Ureter (tissue), 1 donor: ENCODE measurements around the genes NAIP and MAP1B.

DNA sequence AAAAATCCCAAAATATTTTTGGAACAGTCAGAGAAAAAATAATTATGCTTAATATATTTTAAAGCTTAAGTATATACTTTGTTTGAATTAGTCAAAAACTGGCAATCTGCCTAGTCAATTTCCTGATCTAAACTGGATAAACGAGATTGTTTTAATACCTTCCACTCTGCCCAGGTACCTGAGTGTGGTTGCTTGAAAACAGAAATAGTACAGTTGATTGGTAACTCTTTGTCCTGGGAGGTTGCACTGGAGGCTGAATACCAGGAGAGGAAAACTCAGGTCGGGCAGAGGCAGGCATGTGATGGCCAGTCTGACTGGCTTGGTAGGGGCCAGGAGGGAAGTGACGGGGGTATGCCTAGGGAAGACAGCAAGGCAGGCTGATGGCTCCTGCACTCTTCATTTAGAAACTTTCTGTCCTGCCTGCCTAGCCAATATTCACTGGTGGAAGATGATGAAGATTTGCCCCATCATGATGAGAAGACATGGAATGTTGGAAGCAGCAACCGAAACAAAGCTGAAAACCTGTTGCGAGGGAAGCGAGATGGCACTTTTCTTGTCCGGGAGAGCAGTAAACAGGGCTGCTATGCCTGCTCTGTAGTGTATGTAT, 80.3 kb downstream of the PIK3R1 start:
- PRO-cap: no peak

DNA sequence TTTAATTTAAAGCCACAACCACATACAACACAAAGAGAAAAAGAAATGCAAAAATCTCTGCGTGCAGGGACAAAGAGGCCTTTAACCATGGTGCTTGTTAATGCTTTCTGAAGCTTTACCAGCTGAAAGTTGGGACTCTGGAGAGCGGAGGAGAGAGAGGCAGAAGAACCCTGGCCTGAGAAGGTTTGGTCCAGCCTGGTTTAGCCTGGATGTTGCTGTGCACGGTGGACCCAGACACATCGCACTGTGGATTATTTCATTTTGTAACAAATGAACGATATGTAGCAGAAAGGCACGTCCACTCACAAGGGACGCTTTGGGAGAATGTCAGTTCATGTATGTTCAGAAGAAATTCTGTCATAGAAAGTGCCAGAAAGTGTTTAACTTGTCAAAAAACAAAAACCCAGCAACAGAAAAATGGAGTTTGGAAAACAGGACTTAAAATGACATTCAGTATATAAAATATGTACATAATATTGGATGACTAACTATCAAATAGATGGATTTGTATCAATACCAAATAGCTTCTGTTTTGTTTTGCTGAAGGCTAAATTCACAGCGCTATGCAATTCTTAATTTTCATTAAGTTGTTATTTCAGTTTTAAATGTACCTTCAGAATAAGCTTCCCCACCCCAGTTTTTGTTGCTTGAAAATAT, 82.4 kb downstream of the PIK3R1 start:
- PRO-cap: no peak

- PRO-cap: no peak
Observed at GRCh38 chr5:68331223-68331748, 115.7 kb downstream of the PIK3R1 start.

DNA sequence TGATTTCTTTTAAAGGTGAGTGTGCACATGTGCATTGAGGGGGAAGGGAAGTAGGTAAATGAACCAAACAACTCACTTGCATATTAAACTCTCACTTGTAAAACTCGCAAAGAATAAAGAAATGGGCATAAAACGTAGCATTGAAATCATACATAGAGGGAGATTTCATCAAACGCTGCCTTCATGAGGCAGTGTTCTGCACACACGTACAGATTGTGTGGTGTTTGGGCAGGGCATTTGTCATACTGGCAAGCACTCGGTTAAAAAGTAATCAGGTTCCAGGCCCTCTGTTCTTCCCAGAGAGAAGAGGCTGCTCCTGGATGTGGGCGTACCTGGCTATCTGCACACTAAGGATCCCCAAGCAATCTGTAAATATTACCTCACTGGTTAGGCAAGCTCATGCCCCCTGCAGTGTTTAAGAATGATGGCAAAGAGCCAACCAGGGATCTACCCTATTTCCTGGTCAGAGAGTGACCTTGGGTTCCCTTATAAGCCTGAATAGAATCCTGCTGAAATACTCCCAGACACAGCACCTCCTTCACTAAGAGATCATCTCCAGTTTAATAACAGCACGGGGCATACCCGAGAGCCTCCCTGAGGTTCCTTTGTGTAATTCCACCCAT, 181.1 kb downstream of the PIK3R1 start:
- PRO-cap: no peak

DNA sequence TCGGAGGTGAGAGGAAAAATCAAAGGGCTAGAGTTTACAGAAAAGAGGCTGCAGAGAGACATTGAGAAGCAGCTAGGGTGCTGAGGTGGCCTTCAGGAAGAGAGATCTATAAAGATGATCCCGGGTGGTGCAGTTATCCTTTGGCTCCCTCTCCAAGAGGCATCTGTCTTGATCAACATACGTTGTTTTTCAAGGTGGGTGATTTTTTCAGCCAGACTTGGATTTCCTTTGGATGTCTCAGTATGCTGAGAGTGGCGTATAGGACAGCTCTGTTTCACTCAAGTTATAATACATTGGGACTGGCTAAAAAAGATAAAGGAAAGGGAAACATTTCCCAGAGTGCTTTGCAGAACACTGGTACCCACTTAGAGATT, 67.2 kb upstream of the SLC30A5 start:
- PRO-cap: no peak

DNA sequence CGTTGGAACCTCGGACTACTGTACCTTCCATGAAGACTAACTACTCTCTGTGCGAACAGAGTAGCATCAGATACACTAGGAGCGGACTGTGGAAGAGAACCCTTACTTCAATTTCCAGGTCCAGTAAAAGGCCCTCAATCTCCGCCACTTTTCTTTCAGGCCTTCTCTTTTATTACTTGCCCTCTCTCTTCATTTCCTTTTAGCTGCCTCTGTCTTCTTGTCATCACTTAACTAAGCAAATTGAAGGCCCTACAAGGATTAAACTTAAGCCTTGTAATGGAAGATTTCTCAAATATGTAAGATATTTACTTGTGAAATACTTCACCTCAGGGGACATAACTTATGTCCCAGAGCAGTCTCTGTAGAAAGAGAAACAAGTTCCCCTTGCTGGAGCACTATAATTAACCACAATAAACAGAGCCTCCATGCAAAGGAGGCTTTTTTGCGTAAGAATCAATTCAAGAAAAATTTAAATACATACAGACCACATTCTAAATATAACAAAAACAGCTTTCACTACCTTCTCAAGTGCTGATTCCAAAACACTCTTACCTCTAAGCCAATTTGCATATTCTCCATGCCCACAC, 30.8 kb upstream of the CCNB1 start:
- PRO-cap: no peak

GRCh38 chr5:69410372-69410617, 4.6 kb upstream of the MARVELD2 start:
- PRO-cap: no peak

DNA sequence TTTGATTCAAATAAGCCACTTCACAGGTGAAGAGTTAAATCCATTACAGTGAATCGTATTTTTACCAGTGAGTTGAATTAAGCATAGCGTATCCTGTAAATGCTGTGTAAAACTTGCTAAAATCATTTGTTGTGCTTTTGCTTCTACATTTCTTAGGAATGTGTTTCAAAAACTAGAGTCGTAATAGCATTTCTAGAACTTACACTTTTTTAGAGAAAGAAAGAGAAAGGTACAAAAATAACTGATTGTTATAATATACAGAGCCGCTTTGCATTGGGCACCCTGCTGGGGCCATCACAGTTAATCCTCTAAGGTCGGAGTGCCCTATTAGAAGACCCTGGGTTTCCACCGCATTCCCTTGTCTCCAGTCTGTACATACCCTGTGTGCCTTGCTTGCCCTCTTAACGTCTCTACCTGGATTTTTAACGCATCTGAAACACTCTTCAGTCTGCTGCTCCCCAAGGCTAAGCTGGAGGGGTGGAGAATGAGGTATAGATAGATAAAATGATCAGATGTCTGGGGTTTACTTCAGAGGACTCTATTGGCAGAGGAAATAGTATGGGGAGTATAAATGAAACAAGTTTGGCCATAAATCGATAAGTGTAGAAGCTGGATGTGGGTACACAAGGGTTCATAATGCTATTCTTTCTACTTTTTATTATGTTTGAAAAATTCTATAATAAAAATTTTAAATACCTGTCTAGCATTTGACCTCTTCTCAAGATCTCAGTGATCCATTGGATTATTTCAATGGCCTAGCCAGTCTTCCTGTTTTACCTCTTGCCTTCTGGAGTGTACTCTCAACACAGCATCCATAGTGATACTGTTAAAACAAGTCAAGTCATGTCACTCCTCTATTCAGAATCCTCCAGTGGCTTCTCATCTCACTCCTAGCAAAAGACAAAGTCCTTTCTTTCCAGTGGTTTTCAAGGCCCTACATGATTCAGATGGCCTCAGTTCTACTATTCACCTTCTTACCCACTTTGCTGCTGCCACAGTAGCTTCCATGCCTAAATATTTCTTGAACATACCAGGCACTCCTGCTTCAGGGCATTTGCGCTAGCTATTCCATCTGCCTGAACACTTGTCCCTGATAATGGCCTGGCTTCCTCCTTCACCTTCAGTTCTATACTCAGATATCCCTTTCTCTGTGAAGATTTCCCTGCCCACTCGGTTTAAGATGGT, 1.5 kb downstream of the MARVELD2 start:
- PRO-cap: no peak

- PRO-cap: no peak
Observed at GRCh38 chr5:69493148-69494077, 823 bp downstream of the OCLN start.

DNA sequence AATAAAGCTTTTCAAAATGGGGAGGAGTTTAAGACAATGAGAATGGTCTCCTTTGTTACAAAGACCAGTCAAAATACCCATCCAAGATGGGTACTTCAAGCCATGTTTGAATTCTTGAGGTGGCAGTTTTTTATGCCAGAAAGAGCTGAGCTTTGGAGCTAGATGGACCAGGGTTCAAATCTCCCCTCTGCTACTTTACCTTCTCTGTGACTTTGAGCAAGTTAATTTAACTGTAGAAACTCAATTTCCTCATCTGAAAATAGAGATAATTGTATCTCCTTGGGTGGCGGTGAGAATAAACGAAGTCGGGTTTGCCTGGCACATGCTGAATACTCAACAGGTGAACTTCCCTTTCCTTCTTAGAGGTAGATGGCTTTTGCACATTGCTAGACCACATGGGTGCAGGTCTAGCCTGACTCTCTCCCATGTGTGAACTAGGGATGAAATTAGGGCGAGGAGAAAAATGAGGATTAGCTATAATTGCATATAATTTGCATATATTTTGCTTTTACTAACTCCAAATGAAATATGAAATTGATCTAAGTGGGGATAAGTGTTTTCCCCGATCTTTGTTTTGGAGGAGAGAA, 31.4 kb upstream of the GTF2H2C start:
- PRO-cap: no peak

- PRO-cap: no peak
Observed at GRCh38 chr5:70414973-70415489, 365.6 kb downstream of the SMN2 start.

- PRO-cap: no peak
Observed at GRCh38 chr5:71025198-71025599, at the start of gene NAIP. Gene NAIP (minus strand): TSS chr5:71025339.

DNA sequence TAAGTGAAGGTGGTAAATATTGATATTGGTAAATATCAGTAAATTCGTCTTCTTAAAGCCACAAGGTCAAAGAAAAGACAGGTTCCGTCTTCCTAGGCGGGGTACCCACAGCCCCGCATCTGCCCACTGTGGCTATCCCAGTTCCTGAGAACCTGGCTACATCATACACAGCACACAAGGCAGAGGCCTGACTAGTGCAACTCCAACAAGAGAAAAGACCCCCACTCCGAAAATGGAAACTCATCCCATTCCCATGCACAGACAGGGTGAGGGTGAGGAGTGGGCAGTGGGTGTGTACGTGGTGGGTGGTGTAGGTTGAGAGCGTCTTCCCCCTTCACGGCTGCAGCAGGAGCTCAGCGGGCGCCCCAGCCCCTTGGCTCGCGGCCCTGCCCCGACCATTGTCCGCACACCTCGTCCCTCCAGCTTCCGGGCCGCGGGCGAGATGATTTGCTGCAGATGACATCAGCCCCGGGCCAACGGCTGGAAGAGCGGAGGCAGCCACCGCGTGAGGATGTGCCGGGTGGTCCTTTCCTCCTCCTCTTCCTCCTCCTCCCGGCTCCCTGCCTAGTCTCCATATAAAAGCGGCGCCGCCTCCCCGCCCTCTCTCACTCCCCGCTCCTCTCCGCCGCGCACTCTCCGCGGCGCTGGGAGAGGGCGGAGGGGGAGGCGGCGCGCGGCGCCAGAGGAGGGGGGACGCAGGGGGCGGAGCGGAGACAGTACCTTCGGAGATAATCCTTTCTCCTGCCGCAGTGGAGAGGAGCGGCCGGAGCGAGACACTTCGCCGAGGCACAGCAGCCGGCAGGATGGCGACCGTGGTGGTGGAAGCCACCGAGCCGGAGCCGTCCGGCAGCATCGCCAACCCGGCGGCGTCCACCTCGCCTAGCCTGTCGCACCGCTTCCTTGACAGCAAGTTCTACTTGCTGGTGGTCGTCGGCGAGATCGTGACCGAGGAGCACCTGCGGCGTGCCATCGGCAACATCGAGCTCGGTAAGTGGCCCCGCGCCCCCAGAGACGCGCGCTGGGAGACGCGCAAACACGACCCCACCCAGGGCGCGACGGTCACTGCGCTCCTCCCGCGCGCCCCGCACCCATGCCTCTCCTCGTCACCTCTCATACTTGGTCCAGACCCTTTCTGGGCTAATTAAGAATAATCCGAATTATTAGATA, at the start of gene MAP1B:
Gene MAP1B (plus strand): TSS at position 747 of the 1,167 bp plus-strand sequence.
- PRO-cap: bidirectional peak, plus-strand start at position 468 of the sequence, minus-strand start at position 344 of the sequence; bidirectional peak, plus-strand start at position 752 of the sequence, minus-strand start at position 646 of the sequence

DNA sequence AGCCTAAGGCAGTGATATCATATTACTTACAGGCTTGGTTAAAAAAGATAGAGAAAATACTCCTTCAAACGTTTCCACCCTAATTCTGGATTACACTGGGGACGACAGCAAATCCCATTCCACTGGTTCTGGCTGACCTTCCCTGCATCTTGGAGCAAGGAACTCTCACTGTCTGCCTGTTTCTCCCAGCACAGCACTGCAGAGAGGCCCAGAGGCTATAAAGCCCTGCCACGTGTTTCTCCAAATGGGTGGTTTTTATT, 34.4 kb downstream of the MAP1B start:
- PRO-cap: no peak

DNA sequence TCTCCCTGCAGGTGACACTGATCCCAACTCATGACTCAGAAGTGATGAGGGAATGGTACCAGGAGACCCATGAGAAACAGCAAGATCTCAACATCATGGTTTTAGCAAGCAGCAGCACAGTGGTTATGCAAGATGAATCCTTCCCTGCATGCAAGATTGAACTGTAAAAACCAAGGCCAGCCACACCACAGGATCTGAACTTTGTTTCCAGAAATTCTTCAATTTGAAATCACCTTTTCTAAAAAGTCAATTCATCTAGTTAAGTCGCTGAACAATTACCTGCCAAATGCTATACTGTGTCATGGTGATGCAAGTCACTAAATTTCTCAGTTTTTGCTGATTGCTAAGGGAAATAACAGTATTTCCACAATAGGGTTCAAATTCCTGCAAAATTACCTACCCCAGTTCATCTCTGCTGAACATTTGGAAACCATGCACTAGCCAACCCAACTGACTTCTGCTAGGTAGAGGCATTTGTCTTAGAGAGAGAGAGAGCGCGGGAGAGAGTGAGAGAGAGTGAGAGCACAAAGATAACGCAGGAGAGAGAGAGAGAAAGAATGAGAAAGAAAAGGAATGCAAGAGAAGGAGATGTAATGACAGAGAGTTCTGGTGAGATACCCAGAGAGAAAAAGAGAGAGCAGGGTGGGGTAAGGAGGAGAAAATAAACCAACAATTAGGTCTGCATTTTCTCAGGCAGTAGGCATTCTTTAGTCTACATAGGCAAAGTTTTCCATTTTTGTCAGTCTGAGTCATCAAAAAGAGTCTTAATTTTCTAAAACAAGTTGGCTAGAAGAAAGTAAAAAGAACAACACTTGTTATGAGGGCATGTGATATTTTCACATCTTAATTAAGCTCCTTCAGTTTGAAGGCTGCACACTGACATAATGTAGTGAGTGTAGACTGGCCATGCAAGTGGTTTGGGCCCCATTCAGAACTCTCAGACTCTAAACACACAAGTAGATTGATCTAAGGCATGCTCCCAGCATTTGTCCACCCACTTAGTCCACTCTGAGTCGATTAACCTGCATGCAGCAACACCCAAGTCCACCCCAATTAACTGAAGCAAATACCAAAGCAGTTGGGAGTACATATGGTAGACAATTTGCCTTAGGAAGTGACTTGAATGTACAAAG, 98.2 kb downstream of the MAP1B start:
- PRO-cap: no peak

GRCh38 chr5:72248251-72248916, 71.7 kb downstream of the MRPS27 start:
- PRO-cap: no peak

DNA sequence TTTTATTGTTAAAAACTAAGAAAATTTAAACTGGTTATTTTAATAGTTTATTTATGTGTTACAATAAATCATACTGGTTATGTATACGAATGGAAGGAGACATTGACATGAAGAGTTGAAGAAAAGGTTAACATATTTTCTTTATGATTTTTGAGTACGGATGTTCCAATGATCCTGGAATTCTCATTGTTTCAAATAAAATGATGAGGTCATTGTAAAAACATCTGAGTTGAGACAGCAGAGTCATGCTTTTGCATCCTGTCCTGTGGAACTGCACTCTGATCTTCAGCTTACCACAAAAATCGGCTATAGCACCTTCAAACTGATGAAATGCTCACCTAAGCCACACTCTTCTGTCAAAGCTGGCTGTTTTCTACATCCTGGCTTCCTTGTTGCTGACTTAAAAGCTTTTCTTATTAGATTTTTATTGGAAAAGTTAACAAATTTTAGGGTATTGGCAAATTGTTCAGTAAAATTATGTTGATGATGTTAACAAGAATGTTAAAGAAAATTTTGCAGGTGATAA, 67.9 kb downstream of the PTCD2 start:
- PRO-cap: no peak

- PRO-cap: bidirectional peak, plus-strand start at chr5:72452256, minus-strand start at chr5:72452217
Observed at GRCh38 chr5:72451478-72452552, 55.4 kb downstream of the ZNF366 start.

GRCh38 chr5:72618535-72618836, 111.3 kb upstream of the ZNF366 start:
- PRO-cap: no peak

GRCh38 chr5:72815488-72815858, 988 bp upstream of the TNPO1 start:
- PRO-cap: no peak